Vermiform appendix (tissue), 1 donor: ENCODE measurements around a stretch of chr16.

- PRO-cap, result no peak
These were observed 123.1 kb upstream of the MAF start for GRCh38 chr16:79723294-79724423.

GRCh38 chr16:79767766-79768461, 167.4 kb upstream of the MAF start:
- PRO-cap, result unidirectional peak, plus-strand start at chr16:79768246

DNA sequence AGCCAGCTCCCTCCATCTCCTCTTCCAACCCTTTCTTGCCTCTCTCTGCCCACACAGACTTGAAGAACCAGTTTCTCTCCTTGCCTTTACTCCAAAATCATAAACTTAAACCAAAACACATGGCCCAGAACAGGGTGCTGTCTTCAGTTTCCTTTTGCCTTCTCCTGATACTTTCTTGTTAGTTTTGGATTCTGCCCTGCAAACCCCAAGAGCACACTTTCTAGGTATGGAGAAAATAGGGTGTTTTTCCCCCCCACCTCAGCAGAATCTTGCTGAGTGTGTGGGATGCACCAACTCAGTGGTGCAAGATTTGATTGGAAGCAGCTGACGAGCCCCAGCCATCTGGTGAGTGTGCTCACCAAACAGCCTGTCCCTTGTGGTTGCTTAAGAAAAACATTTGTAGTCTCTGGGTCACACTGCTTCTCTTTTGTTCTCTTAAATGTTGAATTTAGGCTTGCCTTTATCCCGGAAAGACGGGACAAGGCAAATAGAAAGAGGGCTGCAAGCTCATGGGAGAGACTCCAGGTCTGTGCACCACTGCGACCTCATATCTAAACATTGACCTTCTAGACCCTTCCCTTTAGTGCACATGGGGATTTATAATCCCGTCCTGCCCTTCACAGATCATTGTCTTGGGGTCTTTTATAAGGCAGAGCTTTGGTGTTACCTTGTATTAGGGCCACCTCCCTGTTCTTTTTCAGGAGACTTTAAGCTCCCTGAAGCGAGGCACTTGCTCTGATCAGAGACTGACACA, 176.0 kb upstream of the MAF start:
- PRO-cap, result no peak

GRCh38 chr16:79848689-79849416, 248.3 kb upstream of the MAF start:
- PRO-cap, result no peak

- PRO-cap, result no peak
These were observed 423.2 kb upstream of the MAF start for GRCh38 chr16:80023808-80024094.

GRCh38 chr16:80056528-80056727, 455.9 kb upstream of the MAF start:
- PRO-cap, result no peak

DNA sequence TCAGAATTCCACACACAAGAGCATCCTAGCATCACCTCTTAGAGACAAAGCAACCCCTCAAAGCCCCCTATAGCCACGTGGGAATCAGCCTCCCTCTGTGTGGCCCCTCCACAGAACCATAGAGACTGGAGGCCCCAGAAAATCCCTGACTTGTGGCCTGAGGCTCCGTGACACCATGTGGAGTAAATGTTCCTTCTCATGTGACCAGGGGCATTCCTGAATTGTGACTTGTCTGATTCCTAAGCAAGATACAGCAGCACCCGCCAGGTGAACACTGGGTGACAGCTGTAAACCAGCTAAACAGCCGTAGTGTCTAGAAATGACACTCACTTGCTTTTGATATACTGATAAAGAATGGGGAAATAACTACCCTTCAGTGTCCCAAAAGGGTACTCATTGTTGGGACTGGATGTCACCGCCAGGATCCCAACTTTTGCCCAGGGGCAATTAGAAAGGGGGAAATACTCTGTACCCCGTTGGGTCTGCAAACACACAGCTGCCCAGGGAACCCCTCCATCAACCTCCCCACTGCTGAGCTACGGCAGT, 79.1 kb downstream of the DYNLRB2 start:
- PRO-cap, result no peak

DNA sequence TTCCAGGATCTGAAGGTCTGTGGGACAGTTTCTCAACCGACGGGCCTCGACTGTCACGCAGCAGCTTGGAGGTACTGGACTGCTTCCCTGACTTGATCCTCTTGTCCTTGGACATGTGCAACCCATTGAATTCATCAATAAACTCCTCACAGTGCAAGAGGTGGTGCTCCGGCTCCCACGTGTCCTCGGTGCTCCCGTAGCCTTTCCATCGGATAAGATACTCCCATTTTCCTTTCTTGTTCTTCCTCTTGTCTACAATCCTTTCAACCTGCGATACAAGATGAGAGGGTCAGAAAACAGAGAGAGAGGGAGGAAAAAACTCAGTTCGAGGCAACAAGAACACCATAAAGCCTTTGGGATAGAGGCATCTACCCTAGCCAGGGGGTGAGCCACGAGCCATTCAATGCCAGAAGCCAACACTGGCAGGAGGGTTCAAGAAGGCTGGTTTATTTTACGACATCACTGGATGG, 119.5 kb downstream of the CDYL2 start:
- PRO-cap, result no peak

- PRO-cap, result no peak
These were observed 1.3 kb downstream of the ATMIN start for GRCh38 chr16:81036899-81037388.

GRCh38 chr16:81077412-81078379, 658 bp upstream of the C16orf46 start:
- PRO-cap, result no peak

GRCh38 chr16:81374444-81375050, 59.8 kb downstream of the GAN start:
- PRO-cap, result no peak

- PRO-cap, result no peak
These were observed 7.2 kb downstream of the CMIP start for GRCh38 chr16:81451622-81452397.

GRCh38 chr16:81542749-81543014, 98.1 kb downstream of the CMIP start:
- PRO-cap, result no peak

GRCh38 chr16:81549629-81549855, 104.9 kb downstream of the CMIP start:
- PRO-cap, result no peak

DNA sequence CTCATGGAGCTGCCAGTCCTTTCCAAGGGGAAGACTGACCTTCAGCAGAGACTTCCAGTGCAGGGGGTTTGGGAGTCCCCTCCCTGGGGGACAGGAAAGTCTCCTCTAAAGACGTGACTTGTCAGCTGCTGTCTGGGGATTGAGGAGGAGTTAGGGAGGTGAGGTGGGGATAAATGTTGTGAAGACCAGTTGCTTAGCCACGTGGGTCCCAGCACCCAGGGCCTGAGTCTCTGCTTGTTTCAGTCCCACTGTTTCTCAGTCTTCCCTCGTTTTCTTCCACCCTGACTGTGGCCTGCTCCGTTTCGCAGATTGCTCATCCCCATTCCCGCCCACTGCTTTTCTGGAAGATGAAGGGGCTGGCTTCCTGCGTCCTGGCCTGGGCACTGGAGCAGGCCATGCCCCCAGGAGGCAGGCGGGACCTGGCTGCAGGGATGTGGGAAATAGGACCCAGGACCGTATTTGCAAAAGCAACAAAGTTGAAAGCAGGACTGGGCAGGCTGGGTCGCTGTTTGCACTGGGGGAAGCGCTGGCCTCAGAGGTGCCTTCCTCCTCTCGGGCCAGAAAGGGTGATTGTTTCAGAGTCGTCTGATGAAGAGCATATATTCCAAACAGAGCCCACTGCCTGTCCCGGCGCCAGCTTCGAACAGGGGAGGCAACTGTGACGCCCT, 108.4 kb downstream of the CMIP start:
- PRO-cap, result no peak

- PRO-cap, result no peak
These were observed 123.8 kb downstream of the CMIP start for GRCh38 chr16:81568185-81568976.

- PRO-cap, result no peak
These were observed 124.8 kb downstream of the CMIP start for GRCh38 chr16:81569328-81569837.

GRCh38 chr16:81581037-81581398, 136.4 kb downstream of the CMIP start:
- PRO-cap, result unidirectional peak, plus-strand start at chr16:81581344

DNA sequence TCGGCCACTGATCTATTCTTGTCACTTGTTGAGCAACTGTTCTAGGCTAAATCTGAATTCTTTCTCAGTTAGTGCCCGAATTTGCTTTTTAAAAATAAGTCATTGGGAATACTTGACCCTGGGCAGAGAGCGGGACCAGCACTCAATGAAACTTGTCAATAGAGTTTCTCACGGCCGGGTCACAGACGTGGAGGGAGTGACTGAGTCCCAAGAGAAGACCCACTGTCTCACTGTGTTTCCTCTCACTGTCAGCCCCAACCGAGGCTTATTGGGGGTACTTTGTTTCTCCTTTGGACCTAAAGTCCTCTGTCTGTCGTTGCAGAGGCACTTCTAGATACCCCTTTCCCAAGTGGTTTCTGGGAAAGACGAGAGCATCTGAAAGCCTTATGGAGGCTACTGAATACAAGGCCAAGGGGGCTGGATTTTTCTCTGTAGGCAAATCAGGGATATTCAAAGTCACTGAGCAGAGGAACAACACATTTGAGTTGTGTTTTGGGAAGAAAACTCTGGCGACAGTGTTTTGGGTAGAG, 138.8 kb downstream of the CMIP start:
- PRO-cap, result no peak

DNA sequence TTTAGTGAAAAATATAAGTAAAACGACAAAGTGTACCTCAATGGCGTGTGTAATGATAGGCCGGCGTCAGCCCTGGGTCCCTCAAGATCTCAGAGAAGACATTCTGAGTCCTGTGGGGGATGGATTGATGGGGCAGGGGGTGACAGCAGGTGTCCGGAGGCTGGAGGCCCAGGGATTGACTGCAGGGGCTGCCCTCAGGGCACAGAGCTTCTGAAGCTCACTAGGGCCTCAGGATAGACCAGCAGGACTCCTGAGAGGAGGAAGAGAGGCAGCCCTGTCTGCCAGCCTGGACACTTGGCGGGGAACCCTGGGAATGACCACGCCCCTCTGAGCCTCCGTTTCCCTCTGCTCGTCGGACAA, 145.2 kb downstream of the CMIP start:
- PRO-cap, result no peak